WTC11 (cell line): ENCODE results near the genes FCN1, TMEM250 and LHX3.

DNA sequence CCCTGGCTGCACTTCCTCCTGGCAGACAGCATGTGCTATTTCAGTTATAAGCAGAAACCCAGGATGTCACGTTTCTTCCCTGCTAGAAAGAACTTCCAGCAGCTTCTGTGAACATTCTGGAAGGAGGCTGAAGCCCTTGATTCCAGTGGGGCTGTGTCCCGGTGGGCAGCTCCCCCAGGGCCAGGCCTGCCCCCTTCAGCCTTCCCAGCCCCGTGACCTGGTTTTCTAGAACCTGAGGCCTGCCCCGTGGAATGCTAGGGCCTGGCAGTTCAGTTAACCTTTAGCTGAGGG lies 114.7 kb upstream of the FCN2 start:
- PRO-cap: no peak

DNA sequence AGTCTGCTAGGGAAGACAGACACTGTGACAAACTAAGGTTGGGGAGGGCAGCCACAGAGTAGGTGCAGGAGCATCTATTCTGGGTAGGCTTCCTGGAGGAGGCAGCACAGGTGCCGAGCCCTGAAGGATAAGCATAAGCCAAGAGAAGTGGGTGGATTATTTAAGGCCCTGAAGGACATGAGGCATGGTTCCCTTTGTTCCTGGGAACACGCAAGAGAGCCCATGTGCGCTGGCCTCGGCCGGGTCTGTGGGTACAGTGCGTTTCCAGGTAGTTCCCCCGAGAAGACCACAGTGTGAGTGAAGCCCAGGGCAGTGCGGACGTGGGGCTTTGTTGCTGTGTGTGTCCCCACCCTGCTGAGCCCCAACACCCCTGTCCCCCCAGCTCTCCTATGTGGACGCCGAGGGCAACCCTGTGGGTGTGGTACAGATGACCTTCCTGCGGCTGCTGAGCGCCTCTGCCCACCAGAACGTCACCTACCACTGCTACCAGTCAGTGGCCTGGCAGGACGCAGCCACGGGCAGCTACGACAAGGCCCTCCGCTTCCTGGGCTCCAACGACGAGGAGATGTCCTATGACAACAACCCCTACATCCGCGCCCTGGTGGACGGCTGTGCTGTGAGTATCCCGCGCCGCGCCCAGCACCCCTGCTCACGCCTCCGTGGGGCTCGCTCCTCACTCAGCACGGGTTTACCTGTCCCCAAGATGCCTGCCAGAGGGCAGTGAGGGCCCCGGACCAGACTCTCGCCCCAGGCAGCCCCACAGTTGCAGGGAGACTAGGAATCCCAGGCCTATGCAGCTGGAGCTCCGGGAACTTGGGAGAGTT lies 45.8 kb upstream of the FCN2 start:
- PRO-cap: no peak

- PRO-cap: no peak
Observed at GRCh38 chr9:134917616-134918311, at the start of gene FCN1. Gene FCN1, minus strand, starts transcription at chr9:134917912.

DNA sequence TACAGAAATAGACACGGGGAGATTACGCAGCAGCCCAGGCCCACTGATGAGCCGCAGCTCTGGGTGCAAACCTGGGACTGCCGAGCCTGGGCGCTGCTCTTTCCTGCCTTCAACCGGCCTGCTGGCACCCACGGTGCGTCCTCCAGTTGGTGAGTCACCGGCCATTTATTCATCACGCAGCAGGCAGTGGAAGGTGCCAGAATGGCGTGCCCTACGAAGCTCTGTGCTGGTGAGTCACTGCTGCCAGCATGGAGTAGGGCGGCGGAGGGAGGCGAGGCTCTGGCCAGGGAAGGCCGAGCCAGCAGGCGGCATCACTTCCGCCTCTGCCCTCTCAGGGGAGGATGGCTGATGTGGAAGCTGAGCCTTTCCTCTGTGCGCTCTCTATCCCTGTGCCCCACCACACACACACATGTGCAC lies 39.0 kb downstream of the OLFM1 start:
- PRO-cap: no peak

DNA sequence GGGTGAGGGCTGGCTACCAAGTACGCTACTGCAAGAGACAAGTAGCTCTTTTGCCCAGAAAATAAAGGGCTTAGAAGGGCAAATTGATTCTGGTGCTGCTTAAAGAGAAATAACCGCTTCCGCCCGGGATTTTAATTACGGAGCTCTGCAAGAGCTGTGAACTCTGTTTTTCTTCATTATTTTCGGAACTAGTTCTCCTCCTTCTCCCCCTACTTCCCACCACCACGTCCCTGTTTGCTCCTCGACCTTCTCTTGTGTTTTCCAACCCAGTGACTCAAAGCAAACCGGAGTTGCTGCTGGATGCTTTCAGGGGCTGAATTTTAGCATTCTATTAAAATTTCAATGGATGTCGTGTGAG lies 139.7 kb upstream of the PPP1R26 start:
- PRO-cap: unidirectional peak, minus-strand start at position 206 of the sequence; bidirectional peak, plus-strand start outside the sequence, minus-strand start at position 276 of the sequence

DNA sequence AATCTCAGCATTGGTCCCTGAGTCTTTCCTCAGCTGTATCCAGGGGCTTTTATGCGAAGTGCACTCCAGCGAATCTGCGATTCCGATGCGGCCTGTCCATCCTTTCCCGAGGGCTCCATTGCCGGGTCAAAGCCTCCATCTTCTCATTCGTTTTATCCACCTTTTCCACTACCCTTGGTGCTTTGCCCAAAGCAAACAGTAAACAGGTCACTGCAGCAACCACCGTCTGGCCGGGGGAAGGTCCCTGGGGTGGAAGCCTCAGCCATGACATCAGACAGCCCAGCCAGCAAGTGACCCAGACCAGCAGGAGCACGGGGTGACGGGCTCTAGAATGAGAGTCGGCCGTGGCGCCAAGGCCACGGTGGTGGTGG lies 14.5 kb upstream of the PPP1R26 start:
- PRO-cap: no peak

DNA sequence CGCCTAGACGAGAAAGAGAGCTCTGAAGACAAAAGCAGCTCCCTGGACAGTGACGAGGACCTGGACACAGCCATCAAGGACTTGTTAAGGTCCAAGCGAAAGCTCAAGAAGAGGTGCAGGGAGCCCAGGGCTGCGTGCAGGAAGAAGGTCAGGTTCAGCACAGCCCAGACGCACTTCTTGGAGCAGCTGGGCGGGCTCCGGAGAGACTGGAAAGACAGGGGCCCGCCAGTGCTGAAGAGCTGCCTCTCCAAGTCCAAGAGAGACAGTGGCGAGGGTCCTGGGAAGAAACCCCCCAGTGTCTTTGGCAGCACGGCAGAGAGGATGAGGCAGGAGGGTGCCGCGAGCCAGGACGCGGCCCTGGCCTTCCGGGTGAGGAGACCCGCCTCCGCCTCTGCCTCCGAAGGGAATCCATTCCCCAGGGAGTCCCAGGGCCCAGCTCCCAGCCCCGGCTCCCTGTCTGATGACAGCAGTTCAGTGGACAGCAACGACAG lies 7.0 kb downstream of the PPP1R26 start:
- PRO-cap: no peak

GRCh38 chr9:135491021-135491453 lies 8.6 kb downstream of the PIERCE1 start:
- PRO-cap: no peak

GRCh38 chr9:135507618-135507923 lies 7.1 kb downstream of the MRPS2 start:
- PRO-cap: no peak

DNA sequence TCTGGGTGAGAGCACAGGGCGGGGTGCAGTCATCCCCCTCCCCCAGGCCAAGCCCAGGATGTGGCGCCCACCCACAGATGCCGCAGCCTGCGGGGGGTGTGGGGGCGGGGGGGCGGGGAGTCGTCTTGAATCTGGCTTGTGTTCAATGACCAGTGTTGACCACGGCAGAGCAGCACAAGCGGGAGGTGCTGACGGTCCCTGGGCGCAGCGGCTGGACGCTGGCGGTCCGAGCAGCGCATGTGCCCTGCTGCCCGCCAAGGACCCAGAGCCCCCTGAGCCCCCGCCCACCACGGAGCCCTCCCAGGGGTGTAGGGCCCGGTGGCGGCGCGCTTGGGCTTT lies 398 bp upstream of the KCNT1 start:
- PRO-cap: no peak

- PRO-cap: no peak
Observed at GRCh38 chr9:135704562-135705101, 2.6 kb downstream of the KCNT1 start.

- PRO-cap: no peak
Observed at GRCh38 chr9:135857107-135857742, 50.1 kb downstream of the CAMSAP1 start.

- PRO-cap: no peak
Observed at GRCh38 chr9:135933397-135934012, 26.2 kb upstream of the CAMSAP1 start.

DNA sequence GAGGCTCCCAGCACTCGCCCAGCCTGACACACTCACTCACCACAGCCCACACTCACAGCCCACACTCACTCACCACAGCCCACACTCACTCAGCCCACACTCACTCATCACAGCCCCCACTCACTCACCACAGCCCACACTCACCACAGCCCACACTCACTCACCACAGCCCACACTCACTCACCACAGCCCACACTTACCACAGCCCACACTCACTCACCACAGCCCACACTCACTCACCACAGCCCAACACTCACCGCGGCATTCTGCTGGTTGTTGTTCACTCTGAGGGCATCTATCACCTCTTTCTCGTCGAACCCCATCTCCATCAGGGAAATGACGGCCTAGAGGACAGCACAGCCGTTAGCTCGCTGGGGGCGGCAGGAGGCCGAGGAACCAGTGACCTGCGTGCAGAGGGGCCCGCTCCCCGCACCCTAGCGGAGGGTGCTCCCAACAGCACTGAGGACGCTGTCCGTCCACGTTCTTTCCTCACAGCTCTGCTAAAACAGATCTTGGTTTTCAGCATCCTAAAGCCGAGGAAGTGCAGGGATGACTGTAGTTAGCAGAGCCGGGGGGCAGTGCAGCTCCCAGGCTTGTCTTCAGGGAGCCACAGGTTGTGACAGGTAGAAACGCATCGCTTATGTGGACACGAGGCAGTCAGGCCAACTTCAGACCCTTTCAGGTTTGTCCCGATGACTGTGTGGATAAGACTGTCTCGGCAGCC lies 21.6 kb downstream of the UBAC1 start:
- PRO-cap: no peak

GRCh38 chr9:135941518-135942528 lies 19.4 kb downstream of the UBAC1 start:
- PRO-cap: no peak

DNA sequence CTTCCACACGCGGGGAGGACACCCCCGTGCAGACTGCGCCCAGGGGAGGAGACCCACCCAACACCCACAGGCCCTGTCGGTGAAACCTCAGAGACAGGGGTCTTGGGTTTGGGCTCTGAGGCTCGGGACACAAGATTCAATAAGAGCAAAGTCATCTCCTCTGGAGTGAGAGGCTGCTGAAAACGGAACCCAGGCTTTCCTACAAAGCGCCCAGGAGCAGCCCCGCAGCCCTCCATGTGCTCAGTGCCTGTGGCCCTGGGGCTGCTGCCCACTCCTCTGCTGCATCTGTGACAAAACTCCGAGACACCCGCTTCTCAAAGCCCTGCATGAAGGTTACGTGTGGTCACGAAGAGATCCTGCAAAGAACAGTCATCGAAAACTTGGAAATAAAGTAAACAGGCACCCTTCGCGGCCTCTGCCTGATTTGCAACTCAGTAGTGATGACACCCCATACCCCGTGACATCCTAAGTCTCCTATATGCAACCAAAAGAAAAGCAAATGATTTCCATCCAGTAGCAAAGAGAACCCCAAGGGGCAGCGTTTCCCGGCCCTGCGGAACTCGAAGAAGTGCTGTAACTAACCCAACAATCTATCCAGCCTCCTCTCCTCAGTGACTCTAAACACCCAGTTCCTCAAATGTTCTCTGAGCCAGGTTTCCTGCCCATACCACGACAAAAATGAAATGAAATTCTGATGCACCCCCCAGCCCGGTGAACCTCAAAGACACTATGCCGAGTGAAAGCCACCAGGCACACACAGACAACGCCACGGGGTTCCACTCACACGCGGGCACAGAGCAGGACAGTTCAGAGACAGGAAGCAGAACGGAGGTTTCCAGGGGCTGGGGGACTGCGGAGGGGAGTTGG lies 19.2 kb downstream of the NACC2 start:
- PRO-cap: no peak

DNA sequence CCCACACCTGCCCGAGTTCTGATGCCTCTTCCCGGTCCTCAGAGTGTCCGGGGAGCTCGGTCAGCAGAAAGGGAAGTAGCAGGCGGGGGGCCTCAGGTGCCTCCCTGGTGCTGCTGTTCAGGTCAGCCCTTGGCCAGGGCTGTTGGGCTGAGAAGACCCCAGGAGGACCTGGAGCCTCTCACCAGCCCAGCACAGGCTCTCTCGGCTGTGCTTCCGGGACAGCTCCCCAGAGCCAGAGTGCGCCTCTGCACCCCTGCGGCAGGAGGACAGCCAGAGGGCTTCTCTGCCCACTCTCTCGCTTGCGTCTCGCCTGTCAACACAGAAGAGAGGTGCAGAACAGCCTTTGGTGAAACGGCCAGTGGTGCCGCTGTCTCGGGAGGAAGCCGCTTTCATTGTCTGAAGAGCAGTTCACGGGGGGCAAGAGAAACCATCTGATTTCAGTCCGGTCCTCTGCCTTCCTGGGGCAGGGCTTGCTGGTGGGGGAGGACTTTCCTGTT lies 3.7 kb upstream of the NACC2 start:
- PRO-cap: no peak

DNA sequence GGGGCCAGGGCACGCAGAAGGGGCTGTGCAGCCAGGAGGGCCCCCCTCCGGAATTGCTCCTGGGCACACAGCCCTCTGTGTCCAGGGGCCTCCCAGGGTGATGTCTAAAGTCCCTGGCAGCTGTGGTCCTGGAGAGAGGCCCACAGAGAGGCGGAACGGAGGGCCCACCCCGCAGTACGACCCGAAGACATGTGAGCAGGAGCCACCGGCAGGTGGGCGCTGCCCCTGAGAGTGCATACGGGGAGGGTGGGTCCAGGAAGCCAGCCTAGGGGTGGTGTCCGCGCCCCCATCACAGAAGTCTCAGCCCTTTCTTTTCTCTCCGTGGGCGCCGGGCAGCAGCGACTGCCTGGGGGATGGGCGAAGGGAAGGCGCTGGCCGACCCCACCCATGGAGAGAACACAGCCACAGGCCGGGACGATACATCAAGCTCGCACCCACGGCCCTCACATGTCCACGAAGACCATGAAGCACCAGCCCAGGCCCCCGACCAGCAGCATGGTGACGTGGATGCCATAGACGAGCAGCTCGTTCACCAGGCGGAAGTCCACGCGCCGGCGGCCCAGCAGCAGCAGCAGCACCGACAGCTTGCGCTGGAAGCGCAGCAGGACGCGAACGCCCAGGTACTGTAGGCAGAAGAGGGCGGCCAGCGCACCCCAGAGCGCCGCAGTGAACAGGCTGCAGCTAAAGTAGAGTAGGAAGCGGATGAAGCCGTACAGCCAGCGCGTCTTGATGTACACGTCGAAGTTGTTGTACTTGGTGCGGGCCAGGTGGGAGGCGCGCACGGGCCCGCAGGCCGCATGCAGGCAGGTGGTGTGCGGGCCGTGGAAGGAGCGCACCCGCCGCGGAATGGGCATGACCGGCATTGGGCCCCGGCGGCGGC lies 2.4 kb downstream of the TMEM250 start:
- PRO-cap: no peak

- PRO-cap: bidirectional peak, plus-strand start at chr9:136119020, minus-strand start at chr9:136118853
Observed at GRCh38 chr9:136118744-136119129, at the start of gene TMEM250. Gene TMEM250, minus strand, starts transcription at chr9:136118875.

GRCh38 chr9:136204875-136205441 lies at the start of gene LHX3:
Gene LHX3, minus strand, starts transcription at chr9:136205128.
- PRO-cap: no peak